PC-3 (cell line): ENCODE results near the genes IL32, ZNF263, C16orf90 and NLRC3.

DNA sequence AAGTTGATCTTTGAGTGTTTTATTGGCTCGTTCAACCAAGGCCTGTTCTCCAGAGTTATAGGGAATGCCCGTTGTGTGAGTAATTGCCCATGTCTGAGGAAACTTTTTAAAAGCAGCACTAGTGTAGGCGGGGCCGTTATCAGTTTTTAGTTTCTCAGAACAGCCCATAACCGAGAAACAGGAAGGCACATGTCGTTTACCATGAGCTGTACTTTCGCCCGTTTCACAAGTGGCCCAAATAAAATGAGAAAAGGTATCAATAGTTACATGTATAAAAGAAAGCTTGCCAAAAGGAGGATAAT is 18.7 kb upstream of the KCTD5 start:
- RAMPAGE, long total RNA, result no peak

DNA sequence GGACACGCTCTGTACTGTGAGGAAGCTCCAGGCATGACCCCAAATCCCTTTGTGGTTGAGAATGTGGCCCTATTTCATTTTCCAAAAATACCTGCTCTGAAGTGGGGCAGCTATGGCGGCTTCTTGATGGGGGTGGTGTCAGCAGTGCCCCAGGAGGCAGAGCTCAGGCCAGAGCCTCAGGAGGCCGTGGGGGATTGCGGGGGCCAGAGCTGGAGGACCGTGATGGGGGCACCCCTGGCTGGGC is 16.0 kb downstream of the PRSS27 start:
- RAMPAGE, long total RNA, result no peak

DNA sequence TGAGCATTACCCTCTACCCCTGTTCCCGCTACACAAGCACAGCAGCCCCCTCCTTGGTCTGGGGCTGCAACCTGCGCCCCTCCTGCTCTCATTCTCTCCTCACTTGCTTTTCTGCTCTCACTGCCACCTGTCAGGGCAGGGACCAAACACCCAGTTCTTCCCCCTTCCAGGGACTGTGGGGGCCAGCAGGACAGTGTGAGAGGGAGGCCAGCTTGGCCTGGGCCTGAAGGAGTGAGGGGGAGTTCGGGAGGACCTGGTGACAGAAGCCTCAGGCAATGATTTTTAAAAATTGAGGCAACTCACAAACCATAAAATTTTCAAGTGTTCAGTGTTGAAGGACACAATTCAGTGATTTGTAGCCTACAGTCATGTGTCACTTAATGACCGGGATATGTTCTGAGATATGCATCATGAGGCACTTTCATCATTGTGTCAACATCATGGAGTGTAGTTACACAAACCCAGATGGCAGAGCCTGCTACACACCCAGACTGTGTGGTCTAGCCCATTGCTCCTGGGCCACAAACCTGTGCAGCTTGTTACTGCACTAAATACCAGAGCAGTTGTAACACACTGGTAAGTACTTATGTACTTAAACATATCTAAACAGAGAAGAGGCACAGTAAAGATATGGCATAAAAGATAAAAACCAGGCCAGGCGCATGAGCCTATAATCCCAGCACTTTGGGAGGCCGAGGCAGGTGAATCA is 1.5 kb downstream of the PRSS41 start:
- RAMPAGE, long total RNA, result no peak

DNA sequence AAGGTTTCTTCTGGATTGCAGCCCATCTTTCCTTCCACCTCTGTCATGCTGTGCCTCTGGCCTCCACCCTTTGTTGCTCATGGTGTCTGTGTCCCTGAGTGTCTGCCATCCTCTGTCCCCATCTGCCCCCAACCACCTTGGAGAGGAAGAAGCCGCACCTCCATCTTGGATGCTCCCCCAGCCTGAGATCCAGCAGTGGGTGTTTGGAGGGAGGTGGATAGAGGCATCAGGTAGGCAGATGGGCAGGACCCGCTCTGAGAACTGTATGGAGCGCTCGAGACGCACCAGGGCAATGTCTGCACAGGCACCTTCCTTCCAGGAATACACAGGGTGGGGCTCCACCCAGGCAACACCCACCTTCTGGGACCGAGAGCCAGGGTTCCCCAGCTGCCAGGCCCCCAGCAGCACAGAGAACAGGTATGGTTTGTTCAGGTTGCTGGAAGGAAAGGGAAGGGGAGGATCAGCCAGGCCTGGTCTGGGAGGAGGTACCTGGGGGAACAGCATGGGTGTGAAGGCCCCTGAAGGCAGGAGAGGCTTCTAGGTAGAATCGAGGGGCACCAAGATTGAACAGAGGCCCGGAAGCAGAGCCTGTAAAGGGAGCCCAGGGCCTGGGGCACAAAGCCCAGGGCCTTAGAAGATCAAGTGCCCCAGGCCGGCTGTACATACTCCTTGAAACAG is 2.4 kb downstream of the PRSS22 start:
- RAMPAGE, long total RNA, result no peak

- RAMPAGE, long total RNA, result no peak
These were observed 8.2 kb upstream of the FLYWCH2 start for GRCh38 chr16:2874749-2875229.

DNA sequence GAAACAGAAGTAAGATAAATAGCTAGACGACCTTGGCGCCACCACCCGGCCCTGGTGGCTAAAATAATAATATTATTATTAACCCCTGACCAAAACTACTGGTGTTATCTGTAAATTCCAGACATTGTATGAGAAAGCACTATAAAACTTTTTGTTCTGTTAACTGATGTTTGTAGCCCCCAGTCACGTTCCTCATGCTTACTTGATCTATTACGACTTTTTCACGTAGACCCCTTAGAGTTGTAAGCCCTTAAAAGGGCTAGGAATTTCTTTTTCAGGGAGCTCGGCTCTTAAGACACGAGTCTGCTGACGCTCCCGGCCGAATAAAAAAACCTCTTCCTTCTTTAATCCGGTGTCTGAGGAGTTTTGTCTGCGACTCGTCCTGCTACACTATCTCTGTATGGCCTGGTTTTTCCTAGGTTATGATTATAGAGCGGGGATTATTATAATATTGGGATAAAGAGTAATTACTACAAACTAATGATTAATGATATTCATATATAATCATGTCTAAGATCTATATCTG is 4.2 kb upstream of the FLYWCH1 start:
- RAMPAGE, long total RNA, result no peak

- RAMPAGE, long total RNA, result no peak
These were observed 9.0 kb upstream of the KREMEN2 start for GRCh38 chr16:2955010-2955534.

DNA sequence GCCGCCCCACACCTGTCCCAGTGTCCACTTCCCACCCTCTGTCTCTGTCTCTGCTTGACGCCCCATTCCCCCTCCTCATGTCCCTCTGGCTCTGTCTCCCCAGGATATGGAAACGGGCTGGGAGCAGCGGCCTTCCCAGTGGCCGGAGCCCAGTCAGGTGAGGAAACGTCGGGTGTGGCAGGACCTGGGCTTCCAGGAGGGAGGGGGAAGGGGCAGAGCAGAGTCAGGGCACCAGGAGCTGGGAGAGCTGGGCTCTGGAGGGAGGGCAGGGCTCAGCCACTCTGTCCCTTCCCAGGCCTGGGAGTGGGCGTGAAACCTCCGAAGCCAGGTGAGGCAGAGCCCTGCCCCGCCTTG is 10.7 kb upstream of the PKMYT1 start:
- RAMPAGE, long total RNA, result no peak

GRCh38 chr16:3065128-3066132 is at the start of gene IL32:
IL32 (plus strand) TSS chr16:3065640.
- RAMPAGE, long total RNA, result no peak

GRCh38 chr16:3119195-3119712 is 6.9 kb downstream of the ZNF205 start:
- RAMPAGE, long total RNA, result no peak

DNA sequence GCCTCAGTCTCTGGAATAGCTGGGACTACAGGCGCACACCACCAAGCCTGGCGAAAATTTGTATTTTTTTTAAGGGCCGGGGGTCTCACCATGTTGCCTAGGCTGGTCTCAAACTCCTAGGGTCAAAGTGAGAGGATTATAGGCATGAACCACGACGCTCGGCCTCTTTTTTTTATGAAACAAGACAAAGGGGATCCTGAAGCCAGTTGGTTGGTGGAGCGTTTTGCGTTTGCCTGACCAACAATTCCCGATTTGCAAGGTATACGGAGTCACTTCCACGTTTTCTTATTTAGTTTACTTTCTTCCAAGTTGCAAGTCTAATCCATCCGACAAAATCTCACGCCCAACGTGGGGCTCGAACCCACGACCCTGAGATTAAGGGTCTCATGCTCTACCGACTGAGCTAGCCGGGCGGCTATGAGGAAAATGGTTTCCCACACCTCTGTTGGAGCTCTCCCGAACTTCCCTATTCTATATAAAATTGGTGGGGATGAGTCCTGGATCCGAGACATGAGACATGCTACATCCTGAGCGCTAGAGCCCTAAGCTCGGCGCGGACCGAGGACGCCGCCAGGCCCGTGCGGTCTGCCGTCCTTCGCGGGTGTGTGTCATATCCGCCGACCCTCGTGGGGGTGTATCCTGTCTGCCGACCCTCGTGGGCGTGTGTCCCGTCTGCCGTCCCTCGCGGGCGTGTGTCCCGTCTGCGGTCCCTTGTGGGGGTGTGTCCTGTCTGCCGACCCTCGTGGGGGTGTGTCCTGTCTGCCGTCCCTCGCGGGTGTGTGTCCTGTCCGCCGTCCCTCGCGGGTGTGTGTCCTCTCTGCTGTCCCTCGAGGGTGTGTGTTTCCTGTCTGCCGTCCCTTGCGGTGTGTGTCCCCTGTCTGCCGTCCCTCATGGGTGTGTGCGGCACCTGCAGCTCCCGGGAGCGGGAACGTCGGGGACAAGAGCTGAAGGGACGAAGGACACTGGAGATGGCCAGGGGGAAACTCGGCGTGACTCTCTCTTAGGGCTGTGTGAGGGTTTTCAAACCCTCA is 22.6 kb downstream of the ZNF213 start:
- RAMPAGE, long total RNA, result no peak

DNA sequence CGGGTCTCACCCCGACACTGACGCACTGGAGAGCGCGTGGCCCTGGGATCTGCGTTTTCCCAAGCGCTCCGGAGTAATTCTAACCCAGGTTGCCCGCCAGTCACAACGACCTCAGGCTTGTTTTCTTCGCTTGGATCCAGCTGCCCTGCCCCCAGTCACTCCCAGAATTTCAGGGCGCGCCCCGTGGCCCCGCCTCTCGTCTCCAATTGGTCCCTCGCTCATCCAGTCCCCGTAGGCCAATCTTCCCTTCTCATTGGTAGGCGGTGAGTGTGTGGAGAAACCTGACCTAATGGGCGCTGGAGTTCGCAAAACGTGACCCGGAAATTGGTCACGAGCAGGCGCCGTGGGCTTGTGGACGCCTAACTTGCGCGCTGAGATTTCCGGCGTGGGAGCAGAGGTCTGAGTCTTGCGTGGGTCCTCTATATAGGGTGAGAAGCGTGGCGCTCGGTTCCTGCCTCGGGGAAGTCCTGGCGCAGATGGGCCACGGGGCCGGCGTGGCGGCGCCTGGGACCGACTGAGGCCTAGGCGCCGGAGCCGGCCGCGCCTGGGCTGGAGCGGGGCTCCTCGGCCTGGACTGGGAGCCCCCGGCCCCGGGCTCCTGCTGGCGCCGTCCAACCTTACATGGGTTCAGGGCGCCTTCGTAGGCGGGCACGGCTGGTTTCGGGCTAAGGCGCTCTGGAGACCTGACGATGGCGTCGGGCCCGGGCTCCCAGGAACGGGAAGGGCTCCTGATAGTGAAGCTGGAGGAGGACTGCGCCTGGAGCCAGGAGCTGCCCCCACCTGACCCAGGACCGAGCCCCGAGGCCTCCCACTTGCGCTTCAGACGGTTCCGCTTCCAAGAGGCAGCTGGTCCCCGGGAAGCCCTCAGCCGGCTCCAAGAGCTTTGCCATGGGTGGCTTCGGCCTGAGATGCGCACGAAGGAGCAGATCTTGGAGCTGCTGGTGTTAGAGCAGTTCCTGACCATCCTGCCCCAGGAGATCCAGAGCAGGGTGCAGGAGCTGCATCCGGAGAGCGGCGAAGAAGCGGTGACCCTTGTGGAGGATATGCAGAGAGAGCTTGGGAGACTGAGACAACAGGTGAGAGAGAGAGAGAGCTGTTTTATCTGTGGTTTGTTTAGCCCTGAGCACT is at the start of gene ZNF263:
Gene ZNF263, plus strand, starts transcription at position 362 of the 1,128 bp plus-strand sequence.
- RAMPAGE, long total RNA, result no peak

DNA sequence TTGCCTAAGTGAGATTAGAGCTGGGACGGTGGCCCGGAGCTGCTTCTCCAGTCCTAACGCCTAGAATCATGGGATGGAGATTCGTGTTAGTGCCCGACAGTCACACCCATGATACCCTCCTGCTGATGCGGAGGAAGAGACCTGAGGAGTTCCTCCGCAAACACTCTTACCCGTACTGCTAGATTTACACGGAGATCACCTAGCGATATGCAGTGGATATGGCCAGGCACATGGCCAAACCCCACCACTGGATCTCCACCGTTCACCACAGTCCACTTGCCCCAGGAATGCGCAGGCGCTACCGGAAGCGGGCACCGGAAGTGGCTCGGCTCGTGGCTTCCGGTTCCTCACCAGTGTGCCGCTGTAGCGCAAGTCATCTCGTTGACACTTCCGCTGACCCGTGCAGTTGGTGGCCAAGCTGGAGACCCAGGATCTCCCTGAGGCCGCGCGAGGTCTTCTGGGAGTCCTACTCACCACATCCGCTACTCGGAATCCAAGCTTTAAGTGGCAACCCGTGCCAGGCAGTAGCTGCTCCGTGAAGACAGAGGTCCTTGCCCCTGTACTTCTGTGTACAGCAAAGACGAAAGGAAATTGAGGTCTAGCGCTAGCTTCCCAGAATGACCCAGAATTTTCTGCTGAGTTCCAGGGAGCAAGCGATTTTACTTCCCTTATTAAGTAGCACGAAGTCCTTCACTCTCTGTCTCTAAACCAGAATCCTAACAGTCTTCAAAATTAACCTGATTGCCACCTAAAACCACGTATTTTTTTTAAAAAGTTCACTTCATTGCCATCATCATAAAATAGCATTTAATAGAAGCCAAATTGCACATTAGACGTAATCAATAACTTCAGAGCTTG is 11.4 kb downstream of the ZNF597 start:
- RAMPAGE, long total RNA, result no peak

DNA sequence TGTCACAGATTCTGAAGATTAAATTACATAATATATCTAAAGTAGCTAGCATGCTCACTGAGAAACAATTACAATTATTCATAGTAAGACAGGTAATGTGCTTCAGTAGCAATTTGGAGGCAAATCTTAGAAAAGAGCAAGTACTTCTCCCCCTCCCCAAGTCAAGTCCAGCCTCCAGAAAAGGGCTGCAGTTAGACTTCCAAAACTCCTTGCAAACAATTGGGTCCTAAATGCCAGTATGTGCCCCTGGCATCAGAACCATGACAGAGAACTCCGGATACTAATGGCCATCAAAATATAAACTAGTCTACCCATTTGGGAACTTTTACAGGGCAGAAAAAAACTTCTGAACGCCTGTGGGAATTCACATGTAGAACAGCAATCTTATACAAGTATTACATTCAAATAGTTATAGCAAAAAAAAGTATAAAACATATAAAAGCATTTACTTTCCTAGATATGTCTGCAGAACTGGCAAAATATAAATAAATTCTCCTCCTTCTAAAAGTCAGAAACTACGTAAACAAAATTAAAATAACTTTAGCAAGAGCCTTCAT is 7.7 kb downstream of the ZNF597 start:
- RAMPAGE, long total RNA, result no peak

GRCh38 chr16:3495204-3495758 is at the start of gene C16orf90:
C16orf90 (minus strand) TSS chr16:3495489.
- RAMPAGE, long total RNA, result no peak

DNA sequence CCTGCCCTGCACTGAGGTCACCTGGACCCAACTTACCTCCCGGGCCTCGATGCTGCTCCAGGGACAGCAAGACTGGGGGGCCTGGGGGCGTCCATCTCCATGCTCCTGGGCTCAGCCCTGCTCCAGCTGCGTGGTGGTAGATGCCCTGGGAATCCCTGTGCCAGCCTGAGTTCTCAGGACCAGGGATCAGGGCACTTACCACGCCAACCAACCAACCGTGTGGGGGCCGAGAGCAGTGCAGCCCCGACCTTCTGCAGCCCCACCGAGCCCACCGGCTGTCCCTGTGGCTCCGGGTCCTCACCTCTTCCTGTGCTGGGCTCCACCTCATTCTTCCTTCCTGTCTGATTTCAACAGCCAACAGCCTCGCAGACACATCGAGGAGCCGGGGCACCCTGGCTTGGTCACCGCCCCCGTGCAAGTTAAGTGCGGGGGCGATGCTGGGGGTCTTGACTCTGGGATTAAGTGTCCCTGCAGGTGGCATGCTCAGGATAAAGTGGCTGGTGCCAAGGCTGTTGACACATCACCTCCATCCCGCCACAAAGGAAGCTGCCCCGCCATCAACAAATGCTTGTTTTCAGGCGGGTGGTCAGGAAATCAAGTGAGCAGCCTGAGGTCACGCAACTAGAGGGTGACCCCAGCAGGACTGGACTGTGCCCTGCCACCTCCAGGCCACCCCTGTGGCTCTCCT is at the start of gene NLRC3:
Gene NLRC3, minus strand, starts transcription at position 291 of the 688 bp plus-strand sequence.
- RAMPAGE, long total RNA, result no peak

- RAMPAGE, long total RNA, result no peak
These were observed 18.0 kb downstream of the DNASE1 start for GRCh38 chr16:3672369-3673006.

DNA sequence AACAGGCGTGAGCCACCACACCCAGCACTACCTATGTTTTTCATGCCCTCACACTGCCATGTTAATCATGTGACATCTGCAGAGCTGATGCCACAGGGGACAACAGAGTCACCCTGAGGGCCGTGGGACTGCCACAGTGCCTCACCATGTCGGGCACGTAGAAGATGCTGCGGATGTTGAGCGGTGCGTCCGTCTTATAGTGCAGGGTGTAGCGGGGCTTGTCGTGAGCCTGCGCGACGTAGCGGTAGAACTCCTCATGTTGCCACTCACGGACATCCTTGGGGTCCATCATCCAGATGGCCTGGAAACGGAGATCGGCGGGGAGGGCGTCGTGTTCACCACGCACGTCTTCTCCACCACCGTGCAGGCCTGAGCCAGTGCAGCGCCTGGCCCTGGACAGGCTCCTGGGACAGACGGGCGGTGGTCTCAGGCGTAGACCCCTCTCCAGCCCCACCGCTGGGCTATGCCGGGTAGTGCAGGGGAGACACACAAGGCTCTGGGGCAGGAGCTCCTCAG is 19.8 kb downstream of the DNASE1 start:
- RAMPAGE, long total RNA, result no peak

- RAMPAGE, long total RNA, result no peak
These were observed 23.3 kb downstream of the TRAP1 start for GRCh38 chr16:3694018-3694432.

GRCh38 chr16:3696853-3697179 is 20.5 kb downstream of the TRAP1 start:
- RAMPAGE, long total RNA, result no peak